ENCODE measurements around a stretch of chr3.

GRCh38 chr3:15808996-15809845 lies 11.4 kb upstream of the ANKRD28 start:
- PRO-cap = no peak

DNA sequence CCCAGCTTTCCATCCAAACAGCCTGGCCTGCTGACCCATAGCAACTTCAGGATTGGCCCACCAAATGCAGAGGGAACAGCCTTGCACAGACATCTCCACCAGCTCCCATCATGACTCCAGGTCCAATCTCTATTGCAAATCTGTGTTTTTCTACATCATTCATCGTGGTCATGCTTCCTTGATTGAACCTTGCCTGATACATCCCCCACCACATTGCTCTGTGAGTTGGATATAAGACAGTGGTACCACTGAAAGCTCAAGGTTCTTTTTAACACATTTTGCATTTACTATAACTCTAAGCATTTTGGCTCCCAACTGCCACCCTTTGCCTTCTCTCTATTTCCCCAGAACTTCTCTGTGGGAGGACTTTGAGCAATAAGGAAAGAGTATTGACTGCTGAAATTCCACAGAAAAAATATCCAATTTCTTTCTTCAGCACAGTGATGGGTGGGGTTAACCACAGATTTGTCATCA lies 114.7 kb upstream of the GALNT15 start:
- PRO-cap = no peak

GRCh38 chr3:16109983-16110496 lies 64.4 kb upstream of the GALNT15 start:
- PRO-cap = no peak

DNA sequence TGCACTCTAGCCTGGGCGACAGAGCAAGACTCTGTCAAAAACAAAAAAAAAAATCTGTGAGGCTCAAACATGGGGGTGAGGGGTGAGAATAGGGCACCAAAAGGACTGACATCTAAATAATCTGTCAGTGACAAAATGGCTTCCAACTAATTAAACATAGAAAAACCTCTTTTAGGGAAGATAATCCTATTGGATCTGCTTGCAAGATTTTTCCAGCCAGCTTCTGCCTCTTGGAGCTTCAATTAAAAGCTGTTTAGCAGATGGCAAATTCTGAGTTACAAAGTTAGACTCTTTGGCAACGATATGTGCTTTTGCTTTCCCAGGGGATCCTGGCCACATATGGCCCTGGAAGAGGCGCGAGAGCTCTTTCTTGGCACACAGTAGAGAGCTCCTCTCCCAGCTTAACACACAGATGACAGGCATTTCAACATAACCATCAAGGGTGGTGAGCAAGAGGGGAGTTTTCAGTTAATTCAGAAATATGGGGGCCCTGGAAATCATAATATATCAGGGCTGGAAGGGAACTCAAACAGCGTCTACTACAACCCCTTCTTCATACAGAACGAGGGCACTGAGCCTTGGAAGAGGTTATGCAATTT lies 41.6 kb upstream of the GALNT15 start:
- PRO-cap = no peak

- PRO-cap = no peak
These were observed 29.2 kb downstream of the GALNT15 start for GRCh38 chr3:16203618-16204069.

- PRO-cap = no peak
These were observed 106.4 kb downstream of the OXNAD1 start for GRCh38 chr3:16371474-16371847.

- PRO-cap = unidirectional peak, minus-strand start at chr3:16431359
These were observed 82.2 kb downstream of the RFTN1 start for GRCh38 chr3:16431096-16431834.

DNA sequence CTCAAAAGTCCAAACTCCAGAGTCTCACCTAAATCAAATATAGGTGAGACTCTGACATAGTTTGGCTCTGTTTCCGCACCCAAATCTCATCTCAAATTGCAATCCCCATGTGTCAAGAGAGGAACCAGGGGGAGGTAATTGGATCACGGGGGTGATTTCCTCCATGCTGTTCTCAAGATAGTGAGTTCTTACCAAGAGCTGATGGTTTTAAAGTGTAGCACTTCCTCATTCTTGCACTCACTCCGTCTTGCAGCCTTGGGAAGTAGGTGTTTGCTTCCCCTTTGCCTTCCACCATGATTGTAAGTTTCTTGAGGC lies 96.1 kb upstream of the PLCL2 start:
- PRO-cap = no peak

- PRO-cap = no peak
These were observed 41.9 kb upstream of the PLCL2 start for GRCh38 chr3:16842783-16843257.

- PRO-cap = unidirectional peak, plus-strand start at chr3:16884358; unidirectional peak, plus-strand start at chr3:16884513; bidirectional peak, plus-strand start at chr3:16884575, minus-strand start at chr3:16884583
These were observed 654 bp upstream of the PLCL2 start for GRCh38 chr3:16884003-16884599.

DNA sequence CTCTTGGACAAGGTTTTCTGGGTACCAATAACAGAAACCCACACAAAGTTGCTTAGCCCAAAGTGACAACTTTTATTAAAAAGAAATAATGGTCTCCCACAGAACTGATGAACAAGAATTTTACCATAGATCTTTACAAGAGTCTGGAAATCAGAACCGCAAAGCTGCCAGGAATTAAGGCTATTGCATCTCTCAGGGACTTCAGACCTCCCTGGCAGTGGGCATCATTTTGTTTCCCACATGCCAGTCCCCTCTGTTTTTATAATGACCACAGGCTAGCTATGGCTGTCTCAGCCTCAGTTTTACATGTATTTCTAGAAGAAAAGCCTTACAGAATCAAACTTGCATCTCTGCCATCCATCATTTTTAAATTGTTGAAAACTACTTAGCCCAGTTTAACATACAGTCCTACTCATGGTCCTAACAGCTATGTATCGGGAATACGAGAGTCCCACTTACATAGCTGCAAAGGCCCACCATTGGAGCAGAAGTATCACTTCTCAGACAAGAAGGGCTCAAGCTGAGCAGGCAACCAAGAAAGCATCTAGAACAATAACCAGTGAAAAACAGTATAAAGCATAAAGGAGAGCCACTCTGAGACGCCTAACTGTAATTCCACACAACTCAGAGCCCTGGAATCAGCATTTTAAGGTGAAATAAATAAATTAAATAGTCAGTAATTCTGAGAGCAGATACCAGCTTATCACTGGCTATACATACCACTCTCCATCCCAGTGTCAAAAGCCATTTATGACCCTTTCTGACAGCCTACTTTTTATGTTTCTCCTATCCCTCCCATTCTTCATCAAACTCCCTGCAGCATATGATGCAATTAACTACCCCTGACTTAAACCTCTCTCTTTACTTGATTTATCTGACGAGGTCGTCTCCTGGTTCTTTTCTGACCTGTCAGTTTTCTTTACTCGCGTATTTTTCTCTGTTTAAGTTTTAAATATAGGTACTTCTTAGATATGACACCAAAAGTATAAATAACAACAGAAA lies 29.9 kb downstream of the TBC1D5 start:
- PRO-cap = no peak

DNA sequence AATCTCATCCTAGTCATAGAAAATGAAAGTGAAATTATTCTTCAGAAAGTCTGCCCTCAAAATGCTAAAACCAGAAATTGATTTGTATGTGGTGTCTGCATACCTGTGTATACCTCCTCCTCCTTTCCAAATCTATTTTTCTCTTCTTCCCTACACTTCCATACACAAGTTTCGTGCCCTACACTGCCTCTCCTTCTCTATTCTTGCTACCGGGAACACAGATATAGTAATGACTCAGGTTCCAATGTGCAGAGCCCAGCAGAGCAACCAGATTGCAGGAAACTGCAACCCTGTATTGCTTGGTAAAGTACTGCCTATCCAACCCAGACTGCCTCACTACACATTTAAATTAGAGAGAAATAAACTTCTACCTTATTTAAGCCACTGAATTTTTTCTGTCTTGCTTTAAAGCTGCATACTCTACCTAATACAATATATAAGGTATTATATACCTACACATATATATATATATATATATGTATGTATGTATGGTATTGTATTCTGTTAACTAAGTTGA lies 7.5 kb upstream of the TBC1D5 start:
- PRO-cap = no peak

- PRO-cap = no peak
These were observed 44.8 kb upstream of the KCNH8 start for GRCh38 chr3:19103520-19103983.

GRCh38 chr3:19951460-19952316 lies 4.8 kb downstream of the RAB5A start:
- PRO-cap = no peak

DNA sequence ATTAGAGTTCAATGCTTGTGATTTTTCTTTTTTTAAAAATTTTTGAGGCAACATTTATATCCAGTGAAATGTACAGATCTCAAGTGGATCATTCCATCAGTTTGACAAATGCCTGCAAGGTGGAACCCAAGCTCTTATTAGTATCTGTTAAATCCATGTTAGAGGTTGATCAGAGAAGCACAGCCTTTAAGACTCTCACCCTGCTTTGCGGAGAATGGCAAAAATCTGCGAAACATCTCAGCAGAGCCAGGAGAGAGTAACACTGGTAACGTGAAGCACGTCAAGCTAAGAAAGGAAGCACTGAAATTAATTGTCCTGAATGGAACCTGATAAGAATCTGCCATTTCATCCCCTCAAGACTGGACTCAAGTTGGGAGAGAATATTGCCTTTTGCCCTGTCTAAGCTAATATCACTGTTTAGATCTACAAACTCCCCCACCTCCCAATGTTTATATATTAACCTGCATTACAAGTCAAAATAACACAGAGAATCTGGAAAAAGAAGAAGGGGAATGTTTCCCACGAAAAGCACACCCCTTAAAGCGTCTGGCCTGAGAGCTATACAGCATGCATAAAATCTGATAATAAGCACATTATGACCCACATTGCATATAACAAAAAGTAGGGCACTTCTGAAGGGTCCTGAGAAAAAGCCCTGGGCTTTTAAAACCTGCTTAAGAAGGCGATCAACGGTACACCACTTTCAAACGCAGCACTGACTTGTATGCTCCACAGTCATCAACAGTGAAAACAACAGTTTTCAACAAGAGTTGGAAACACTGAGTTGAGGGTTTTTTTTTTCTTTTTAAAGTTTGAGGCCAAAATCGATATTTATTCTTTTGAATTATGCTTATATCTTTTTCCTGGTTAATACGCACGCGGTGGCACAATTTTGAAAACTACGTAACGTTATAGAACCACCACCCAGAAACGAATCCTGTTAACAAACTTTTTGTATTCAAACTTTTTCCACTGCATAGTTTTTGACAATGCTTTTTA lies 1.4 kb upstream of the KAT2B start:
- PRO-cap = unidirectional peak, plus-strand start at position 677 of the sequence; bidirectional peak, plus-strand start at position 706 of the sequence, minus-strand start at position 743 of the sequence

DNA sequence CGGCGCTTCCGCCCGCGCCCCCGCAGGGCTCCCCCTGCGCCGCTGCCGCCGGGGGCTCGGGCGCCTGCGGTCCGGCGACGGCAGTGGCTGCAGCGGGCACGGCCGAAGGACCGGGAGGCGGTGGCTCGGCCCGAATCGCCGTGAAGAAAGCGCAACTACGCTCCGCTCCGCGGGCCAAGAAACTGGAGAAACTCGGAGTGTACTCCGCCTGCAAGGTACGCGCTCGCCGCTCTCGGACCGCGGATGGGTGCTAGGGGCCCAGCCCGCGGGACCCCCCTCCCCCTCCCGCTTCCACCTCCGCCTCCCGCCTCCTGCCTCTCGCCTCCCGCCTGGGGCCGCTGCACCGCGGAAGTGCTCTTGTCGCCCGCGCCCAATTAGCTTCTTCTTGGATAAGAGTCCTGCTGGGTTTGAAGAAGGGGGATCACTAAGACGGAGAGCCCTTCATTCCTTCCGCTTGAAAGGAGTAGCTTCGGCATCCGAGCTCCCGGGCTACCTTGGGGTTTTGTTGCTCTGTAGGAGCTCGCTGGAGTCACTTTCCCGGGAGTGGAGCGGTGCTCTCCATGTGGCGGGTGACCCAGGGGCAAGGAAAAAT lies 416 bp downstream of the KAT2B start:
- PRO-cap = bidirectional peak, plus-strand start at position 392 of the sequence, minus-strand start at position 184 of the sequence

DNA sequence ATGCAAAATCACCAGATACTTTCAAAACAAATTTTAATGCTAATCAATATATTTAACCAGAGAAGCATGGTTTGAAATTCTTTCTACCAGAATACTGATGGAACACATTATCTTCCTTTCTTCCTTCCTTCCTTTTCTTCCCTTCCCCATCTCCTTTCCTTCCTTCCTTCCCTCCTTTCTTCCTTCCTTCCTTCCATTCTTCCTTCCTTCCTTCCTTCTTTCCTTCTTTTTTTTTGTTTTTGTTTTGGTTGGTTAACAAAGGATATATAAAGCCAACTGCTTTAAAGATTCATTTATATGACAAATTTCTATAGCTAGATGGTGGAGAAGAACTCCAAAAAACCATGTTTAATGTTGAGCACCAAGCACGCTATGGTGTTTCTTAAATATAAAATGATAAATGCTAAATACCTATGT lies 332.0 kb downstream of the ZNF385D start:
- PRO-cap = no peak

- PRO-cap = no peak
These were observed 78.9 kb downstream of the ZNF385D start for GRCh38 chr3:21672163-21672550.

- PRO-cap = no peak
These were observed 145.7 kb downstream of the UBE2E2 start for GRCh38 chr3:23348740-23349289.

DNA sequence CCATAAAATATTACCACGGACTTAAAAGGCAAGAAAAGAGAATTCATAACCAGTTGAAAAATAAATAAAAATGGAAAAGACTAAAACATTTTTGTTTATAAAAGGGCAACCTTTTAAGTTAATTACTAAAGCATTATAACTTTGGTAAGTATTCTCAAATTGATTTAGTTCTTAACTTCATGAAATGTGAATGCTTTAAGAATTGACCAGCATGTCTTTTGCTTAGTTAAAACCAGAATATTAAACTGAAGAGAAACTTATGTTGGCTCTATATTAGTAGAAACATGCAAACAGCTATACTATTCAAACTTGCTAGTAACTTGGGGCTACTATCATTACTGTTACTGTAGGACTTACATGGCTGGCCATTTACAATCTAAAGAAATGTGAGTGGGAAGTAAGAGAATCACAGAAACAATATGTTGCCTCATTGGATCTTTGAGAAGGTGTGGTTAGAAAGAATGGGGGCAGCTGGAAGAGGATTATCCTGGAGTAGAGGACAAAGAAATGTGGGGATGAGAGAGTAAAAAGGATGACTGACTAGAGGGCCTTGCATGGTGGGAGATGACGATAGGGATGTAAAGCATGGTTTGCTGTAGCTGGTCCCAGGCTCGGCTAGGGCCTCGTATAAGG lies 254.5 kb upstream of the UBE2E1 start:
- PRO-cap = no peak